Left ventricle myocardium (tissue), 1 donor: ENCODE results near the gene MYO5A.

DNA sequence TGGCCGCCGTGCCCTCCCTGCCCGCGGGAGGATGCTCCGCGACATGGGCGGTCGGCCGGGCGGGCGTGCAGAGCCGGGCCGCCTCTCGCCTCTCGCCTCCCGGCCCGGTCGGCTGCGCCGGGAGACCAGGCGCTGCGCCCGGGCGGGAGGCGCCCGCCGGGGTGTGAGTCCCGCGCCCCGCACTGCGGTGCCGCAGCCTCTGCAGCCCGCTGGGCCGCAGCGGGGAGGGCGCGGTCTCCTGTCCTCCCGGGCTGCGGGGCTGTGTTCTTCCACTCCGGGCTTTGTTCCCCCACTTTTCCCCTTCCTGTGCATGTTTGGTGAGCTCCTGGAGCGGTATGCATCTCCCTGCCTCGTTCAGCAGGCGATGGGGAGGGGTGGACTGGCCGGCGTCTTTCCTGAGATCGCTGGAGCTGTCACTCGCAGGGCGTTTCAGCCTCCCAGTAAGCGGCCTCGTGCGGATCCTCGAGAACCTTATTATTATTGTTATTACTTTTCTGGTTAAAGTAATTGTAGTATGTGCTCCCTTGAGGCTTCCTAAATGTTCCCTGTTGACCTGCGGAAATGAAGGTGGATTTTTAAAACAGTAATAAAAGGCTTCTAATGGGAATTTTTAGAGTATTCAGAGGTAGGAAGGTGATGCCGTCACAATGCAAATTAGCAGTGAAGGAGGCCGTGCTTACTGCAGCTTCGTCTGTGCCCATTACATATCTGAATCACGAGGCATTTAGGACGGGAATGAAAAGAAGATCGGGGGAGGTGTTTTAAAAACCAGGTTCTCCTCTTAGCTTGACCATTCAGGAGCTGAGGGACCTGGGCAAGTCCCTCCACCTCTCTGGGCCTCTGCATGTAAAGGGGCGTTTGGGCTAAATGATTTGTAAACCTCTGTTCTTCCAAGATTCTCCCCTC lies 642 bp downstream of the TMOD2 start:
- PRO-cap, result no peak

GRCh38 chr15:51866500-51867077 lies 37.1 kb downstream of the TMOD3 start:
- PRO-cap, result no peak

- PRO-cap, result no peak
These were observed 41.5 kb downstream of the TMOD3 start for GRCh38 chr15:51870918-51871472.

- PRO-cap, result unidirectional peak, plus-strand start at chr15:51981781
These were observed 9.9 kb upstream of the LEO1 start for GRCh38 chr15:51981576-51981837.

DNA sequence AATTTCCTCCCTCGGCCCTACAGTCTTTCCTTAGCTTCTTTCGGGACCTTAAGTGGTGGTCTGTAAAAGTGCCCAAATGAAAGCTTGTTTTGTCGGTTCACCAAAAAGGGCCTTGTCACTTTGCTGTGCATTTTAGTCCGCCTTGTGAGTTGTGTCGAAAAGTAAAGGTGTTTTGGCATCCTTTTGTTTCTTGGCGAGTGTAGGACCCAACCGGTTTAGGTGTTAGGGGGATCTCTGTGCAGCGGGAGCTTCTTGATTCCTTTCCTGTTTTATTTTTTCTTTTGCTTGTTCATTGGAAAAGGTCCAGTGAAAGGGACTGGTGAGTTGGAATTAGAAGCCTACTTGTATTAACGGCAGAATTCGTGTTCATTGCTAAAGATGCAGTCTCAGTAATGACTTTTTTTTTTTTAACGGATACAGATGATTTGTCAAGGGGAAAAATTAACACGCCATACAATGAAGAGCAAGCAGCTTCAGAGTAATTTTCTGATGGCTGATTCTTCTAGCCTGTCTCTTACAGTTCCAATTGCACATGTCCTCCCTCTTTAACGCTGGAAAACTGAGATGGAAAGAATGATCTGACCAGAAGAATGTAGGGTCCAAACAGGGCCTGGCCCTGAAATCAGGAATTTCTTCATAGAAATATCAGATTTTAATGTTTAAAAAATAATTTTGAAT lies 1.2 kb downstream of the MAPK6 start:
- PRO-cap, result no peak

- PRO-cap, result no peak
These were observed 26.9 kb downstream of the MAPK6 start for GRCh38 chr15:52045512-52046740.

DNA sequence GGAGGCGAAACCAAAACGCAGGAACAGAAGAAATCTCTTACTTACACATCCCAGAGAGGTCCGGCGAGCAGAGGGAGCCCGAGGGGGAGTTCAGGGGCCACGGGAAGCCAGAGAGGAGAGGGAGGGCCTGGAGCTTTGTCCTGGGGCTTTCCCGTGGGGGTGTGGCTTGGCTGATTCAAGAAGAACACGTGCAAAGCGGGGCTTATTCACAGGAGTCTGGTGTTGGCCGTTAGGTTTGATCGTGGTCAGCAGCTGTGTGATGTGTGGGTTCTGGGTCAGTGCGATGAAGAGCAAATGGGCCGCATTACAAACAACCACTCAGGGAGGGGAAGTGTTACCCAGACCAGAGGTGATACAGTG lies 12.2 kb downstream of the BCL2L10 start:
- PRO-cap, result no peak

- PRO-cap, result no peak
These were observed 37.7 kb upstream of the GNB5 start for GRCh38 chr15:52228729-52229360.

GRCh38 chr15:52237429-52237788 lies 46.2 kb upstream of the GNB5 start:
- PRO-cap, result no peak

DNA sequence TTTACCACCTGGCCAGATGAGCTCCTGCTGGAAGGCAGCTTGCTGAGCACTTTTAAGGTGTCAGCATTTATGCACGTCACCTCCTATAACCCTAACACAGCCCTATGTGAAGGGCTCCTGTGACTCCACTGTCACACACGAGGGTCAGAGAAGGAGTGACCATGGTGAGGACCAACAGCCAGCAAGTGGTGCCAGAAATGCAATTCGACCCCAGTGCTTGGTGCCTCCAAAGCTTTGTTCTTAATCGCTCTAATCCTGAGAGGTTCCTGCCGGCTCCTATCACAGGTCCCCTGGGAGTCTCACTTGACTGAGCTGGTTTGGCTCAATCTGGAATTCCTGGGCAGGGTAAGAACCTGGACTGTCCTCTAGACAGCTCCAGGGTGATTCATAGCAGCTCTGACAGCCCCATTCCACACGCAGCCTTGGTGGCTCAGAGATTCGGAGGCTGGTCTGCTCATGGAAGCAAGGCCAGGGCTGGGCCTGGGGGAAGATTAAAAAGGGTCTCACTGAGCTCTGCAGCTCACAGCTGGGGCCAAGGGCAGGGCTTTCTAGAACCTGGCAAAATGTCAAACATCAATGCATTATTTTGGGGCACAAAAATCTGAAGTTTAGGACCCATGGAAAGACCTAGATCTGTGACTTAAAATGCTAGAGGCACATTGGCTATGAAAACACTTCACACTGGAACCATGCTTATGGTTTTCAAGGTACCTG lies 37.9 kb downstream of the MYO5C start:
- PRO-cap, result no peak

GRCh38 chr15:52262911-52263183 lies 32.8 kb downstream of the MYO5C start:
- PRO-cap, result no peak

DNA sequence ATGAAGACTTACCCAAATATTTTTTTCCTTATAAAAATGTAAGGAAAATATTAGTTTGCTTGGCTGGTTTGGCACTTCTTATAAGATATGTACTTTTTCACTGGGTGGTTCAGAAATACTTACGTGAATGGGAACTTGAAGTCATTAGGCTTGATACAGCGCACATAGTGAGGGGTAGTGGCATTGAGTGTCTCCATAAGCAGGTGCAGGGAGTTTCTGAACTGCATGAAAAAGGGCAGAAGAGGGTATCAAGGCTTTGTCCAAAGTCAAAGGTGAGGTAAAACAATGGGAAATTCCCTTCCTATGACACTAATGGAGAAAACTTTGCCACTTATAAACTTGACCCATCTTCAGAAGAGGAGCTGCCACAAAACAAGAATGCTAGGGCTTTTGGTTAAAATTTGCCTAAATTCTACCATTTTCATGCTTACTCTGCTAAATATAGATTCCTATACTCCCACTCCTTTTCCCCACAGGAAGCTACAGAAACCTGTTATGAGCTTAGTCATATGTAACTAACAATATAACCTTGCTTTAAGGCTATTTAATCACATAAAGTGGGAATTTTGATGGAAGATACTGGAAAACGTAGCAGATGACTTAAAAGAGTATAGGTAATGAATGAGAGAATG lies 87.5 kb upstream of the MYO5C start:
- PRO-cap, result no peak

- PRO-cap, result bidirectional peak, plus-strand start at chr15:52528970, minus-strand start at chr15:52528880
These were observed at the start of gene MYO5A for GRCh38 chr15:52527975-52529105. MYO5A (minus strand) TSS chr15:52528880.

DNA sequence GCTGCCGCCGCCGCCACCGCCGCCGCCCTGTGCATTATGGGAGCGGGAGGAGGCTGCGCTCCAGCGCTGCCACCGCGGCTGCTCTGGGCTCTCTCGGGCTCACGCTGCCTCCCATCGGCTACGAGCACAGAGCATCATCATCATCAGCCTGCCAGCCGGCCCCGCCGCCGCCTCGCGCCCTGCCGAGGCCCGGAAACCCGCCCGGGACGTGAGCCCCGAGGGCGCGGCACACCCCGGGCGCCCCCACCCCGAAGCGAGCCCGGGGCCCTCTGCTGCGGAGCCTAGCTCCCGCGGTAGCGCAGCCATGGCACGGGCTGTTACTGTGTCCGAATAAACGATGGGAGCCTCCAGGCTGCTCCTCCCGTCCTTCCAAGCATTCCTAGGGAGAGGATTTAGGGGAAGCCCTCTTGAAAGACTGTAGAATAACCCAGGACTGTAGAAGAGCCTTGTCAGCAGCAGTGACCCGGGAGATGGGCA lies 464 bp upstream of the MYO5A start:
- PRO-cap, result bidirectional peak, plus-strand start at position 140 of the sequence, minus-strand start at position 38 of the sequence

GRCh38 chr15:52589390-52589867 lies 20.6 kb upstream of the ARPP19 start:
- PRO-cap, result no peak

DNA sequence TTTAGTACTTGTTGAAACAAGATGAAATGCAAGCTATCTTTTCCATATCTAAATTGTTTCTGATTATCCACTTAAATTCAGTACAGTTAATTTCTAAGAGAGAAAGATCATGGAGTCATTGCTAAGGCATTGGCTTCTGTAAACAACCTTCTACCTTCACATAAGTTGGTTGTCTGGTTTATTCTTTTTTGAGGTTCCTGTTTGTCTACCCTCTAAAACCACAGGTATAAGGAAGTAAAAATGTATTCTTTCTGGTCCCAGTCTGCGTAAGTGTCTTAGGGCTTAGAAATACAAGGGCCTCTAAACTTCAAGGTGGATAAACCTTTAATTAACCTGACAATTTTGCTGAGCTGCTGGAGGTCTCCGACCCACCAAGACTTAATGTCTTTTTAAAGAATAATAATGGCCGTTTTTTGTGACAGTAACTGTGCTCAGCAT lies 3.6 kb upstream of the ATOSA start:
- PRO-cap, result no peak

GRCh38 chr15:52710245-52710692 lies 31.1 kb upstream of the ATOSA start:
- PRO-cap, result no peak

DNA sequence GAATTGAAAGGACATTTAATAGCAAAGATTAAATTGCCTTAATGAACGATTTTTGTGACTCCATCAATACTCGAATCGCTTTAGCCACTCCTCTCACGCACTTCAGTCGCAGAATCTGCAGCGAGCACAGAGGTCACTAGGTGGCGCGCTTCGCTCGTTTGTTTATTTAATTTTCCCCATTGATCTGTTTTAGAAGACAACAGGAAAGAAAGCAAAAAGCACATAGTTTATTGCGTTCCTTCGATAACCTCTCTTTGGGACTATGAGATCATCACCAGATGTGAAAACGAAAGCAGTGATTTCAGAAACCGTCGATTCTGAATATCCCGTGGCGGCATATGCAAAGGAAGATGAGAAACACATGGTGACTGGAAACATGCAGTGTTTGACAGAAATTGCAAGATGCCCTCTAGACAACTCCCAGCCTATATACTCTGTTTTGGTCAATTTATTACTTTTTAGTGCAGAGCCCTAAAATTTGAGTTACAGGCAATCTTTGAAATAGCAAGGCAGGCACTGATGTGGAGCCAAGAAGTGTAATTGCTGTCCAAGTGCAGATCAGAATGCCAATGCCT lies 9.5 kb downstream of the ONECUT1 start:
- PRO-cap, result no peak

- PRO-cap, result no peak
These were observed 3.3 kb downstream of the ONECUT1 start for GRCh38 chr15:52786479-52787571.

- PRO-cap, result no peak
These were observed 184.2 kb upstream of the ONECUT1 start for GRCh38 chr15:52974408-52974658.